Esophagus squamous epithelium (tissue), 4 donors: Measurements from ENCODE around the gene MTF2.

DNA sequence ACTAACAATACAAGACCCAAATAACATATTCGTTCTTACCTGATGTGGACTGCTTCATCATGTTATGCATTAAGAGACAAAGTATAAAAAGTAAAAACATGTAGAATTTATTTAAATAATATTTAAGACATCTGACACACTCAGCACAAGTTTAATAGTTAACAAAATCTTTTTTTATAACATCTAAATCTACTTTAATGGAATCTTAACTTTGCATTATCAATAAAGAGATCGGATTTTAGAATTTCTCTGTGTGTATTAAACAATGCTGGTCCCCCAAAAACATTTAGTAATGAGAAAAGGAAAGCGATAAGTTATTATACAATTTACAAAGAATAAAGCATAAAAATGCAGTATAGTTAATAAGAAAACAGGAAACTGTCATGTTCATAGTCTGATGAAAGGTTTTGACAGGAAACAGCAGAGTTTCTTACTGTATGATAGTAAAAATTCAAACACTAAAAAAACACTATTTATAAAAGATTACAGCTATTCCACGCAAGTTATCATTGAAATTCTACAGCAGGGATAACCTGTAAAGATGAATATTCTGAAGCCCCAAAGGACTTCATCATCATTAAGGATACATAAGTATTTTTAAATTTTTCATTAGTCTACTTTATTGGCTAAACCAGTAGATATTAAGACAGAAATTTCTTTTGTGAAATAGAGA is 49.4 kb upstream of the GFI1 start:
- PRO-cap = no peak
- RAMPAGE, long total RNA, 4 experiments = no peak in any of the 4 experiments

DNA sequence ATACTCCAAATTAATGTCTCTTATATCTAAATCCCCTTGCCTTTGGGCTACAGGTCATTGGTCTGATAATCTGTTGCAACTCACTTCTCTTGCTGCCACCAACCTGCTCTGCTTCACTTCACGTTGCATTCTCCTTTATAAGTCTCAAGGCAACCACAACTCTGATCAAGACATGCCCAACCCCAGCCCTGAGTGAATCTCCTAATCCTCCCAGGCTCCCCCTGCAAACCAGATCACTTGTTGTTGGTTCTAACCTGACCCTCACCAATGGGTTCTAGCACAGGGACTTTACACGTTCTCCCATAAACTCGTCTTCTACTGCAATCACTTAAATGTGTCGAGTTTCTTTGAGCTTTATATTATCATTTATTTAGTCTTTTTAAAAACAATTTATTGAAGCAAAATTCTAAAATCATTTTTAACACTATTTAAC is 139.1 kb downstream of the EVI5 start:
- PRO-cap = no peak
- RAMPAGE, long total RNA, 4 experiments = no peak in any of the 4 experiments

GRCh38 chr1:92671219-92672053 is 113.5 kb downstream of the EVI5 start:
- PRO-cap = no peak
- RAMPAGE, long total RNA, 4 experiments = no peak in any of the 4 experiments

- PRO-cap = bidirectional peak, plus-strand start at chr1:92785291, minus-strand start at chr1:92785312
- RAMPAGE, long total RNA, 4 experiments = no peak in any of the 4 experiments
These were observed 378 bp upstream of the EVI5 start for GRCh38 chr1:92785239-92785733.

- PRO-cap = no peak
- RAMPAGE, long total RNA, 4 experiments = no peak in any of the 4 experiments
These were observed 686 bp upstream of the EVI5 start for GRCh38 chr1:92785734-92785853.

DNA sequence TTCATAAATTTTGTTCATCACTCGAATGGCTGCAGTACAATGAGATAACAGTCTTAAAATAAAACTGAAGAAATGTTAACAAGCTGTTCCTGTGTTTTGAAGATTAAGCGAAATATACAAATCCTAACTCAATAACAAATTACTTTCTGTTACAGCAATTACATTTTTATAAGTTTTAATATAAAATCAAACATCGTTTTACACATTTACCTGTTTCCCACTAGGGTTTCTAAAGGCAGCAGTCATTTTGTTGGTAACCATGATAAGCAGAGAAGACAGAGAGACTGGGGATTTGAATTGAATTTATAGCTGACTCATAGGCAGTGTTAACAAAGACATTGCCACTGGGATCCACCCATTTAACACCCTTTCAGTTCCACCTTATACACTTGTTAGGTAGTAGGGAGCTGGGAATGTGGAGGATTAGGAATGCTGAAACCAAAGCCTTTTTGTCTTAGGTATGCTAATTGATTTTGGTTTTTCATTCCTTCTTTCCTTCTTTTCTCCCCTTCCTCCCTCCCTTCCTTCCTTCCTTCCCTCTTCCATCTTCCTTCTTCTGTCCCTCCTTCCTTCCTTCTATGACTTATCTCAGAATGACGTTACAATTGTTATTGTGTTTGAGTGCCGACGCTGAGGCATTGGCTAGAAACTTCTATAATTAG is 7.4 kb upstream of the EVI5 start:
- PRO-cap = no peak
- RAMPAGE, long total RNA, 4 experiments = no peak in any of the 4 experiments

DNA sequence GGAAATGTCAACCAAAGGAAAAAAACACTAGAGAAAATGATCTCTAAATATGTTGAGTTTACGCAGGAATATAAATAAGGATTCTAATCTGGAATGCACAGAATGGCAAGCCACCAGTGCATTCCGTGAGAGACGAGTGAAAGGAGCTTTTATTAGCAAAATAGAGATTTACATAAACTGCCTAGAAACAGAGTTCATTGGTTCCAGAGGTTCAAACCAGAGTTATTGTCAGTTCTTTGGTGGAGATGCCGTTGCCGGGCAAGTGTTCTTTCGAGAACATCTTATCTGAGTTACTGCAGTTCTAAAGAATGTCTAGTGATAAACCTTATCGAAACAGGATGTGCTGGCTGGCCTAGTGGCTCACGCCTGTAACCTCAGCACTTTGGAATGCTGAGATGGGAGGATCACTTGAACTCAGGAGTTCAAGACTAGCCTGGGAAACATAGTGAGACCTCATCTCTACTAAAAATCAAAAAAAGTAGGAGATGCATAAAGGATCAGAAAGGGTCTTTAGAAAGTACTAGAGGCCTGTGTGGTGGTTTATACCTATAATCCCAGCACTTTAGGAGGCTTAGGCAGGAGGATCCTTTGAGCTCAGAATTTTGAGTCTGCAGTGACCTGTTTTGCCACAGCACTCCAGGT is 19.9 kb upstream of the EVI5 start:
- PRO-cap = no peak
- RAMPAGE, long total RNA, 4 experiments = no peak in any of the 4 experiments

DNA sequence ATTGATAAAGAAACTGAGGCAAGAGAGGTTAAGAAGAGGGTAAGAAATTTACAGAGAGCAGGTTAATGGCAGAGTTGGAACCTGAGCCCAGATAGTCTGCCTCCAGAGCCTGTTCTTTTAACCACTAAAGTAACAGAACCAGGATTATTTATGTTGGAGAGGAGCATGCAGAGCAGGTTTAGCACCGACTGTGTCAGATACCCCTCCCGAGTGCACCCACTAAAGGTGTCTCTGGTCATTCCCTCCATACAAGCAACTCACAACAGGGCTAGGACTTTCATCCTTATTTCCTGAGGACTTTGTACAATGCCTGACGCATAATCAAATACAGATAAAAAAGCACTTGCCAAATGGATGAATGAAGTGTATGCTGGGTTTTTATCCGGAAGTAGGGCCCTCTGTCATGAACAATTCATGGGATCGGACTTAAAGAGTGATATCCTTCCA is 25.9 kb downstream of the RPL5 start:
- PRO-cap = no peak
- RAMPAGE, long total RNA, 4 experiments = no peak in any of the 4 experiments

- PRO-cap = bidirectional peak, plus-strand start at chr1:92960561, minus-strand start at chr1:92960586
- RAMPAGE, long total RNA, 4 experiments = no peak in any of the 4 experiments
These were observed 859 bp downstream of the DIPK1A start for GRCh38 chr1:92960208-92960998.

DNA sequence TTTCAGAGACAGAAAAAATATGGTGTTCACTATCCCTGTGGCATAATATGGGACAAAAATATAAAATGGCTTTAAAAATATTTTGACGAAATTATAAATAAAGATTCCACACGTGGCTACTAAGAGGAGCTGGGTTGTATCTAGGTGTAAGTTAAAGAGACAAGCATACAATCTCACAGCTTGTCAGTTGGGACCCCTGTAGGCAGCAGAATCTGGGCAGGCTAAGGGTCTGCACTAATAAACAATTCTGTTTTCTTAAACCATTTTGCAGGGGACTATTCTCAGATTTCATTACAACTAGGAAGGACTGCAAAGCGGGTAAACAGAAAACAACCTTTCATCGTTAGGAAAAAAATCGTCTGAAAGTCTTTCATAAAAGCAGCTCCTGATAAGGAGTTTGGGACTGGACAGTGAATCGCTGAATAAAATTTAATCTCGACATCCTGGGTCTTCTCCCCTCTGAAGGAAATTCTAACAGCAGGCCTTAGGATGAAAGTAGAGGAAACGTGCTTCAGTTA is 589 bp upstream of the MTF2 start:
- PRO-cap = no peak
- RAMPAGE, long total RNA, 4 experiments = no peak in any of the 4 experiments

- PRO-cap = bidirectional peak, plus-strand start at chr1:93079283, minus-strand start at chr1:93079099
- RAMPAGE, long total RNA, 4 experiments = start-site peak on the plus strand in 4 of 4 experiments, at chr1:93079224-93079341 at its widest, 36 to 171 reads per replicate
These were observed at the start of gene MTF2 for GRCh38 chr1:93079176-93080230. MTF2 (plus strand) TSS chr1:93079283.

DNA sequence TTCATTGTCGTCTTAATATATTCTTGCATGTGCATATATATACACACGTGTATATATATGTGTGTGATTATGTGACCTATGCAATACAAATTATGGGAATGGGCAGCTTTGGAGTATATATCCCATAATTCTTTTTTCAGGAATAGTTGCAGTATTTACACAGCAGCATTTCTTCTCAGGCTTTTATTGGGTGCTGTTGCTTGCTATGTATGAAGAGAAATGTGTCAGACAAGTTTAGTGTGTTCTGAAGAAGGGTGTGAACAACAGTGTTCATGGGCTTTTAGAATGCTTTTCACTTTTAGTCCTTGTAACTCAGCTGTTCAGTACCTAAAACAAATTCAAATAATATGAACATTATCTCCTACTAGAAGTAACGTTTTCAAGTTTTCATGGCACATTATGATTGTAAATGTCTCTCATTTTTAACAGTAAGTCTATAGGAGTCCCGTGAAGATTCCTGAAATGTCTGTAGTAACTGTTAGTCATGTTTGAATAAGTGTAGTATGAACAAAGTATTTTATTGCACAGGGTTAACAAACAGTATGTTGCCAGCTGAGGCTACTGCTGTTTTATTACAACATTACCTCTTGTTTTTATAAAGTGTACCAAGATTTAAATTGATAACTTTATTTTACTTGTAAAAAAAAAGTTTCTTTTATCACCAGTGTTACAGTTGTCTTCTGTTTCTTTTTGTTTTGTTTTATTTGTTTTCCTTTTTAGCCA is 42.5 kb downstream of the TMED5 start:
- PRO-cap = no peak
- RAMPAGE, long total RNA, 4 experiments = no peak in any of the 4 experiments

DNA sequence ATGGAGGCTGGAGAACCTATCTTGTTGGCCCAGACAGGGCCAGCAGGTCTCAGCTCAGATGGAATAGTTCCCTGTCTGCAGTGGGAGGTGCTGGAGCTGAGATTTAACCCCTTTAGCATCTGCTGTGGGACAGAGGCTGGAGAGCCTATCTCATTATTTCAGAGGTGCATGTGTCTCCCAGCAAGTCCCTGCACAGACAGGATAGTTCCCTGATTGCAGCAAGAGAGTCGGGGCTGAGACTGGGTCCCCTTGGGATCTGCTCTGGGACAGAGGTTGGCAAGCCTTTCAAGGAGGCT is 72.7 kb downstream of the CCDC18 start:
- PRO-cap = no peak
- RAMPAGE, long total RNA, 4 experiments = no peak in any of the 4 experiments

DNA sequence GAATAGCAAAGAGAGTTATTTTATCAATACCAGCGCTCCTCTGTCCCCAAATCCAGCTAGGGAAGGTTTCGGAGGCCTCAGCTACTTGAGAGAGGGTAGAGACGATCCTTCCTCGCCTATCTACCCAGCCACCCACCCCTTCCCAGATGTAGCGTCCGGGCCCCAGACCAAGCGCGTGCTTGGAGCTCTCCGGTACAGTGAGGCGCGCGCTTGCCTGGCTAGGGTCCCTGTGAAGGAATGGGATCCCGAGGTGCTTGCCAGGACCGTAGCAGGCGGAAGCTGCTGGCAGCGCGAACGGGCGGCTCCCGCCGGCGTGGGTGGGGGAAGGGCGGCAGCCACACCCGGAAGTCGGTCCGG is 219 bp upstream of the DR1 start:
- PRO-cap = bidirectional peak, plus-strand start outside the sequence, minus-strand start at position 231 of the sequence
- RAMPAGE, long total RNA, 4 experiments = start-site peak on the minus strand in 3 of 4 experiments, centred at positions 289 to 323 of the sequence, 11 to 32 reads per replicate

- PRO-cap = no peak
- RAMPAGE, long total RNA, 4 experiments = no peak in any of the 4 experiments
These were observed 42.7 kb downstream of the BCAR3 start for GRCh38 chr1:93638888-93639414.

GRCh38 chr1:93659773-93660477 is 21.7 kb downstream of the BCAR3 start:
- PRO-cap = no peak
- RAMPAGE, long total RNA, 4 experiments = no peak in any of the 4 experiments

DNA sequence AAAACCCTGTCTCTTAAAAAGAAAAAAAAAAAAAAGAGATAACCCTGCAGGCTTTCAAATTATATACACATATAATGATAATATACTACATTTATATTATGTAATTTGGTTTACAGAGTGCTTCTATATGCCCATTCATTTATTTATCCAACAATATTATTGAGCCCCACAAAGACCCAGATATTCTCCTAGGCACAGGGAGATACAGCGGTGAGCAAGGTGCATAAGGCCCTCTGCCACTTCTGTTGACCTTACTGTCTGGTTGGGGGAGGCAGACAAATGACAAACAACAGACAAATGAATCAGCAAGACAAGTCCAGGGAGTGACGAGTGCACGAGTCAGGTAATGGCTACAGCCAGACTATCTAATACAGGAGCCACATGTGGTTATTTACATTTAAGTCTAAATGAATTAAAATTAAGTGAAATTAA is 21.9 kb upstream of the BCAR3 start:
- PRO-cap = no peak
- RAMPAGE, long total RNA, 4 experiments = no peak in any of the 4 experiments

GRCh38 chr1:93844315-93844598 is 34.7 kb downstream of the DNTTIP2 start:
- PRO-cap = no peak
- RAMPAGE, long total RNA, 4 experiments = no peak in any of the 4 experiments

DNA sequence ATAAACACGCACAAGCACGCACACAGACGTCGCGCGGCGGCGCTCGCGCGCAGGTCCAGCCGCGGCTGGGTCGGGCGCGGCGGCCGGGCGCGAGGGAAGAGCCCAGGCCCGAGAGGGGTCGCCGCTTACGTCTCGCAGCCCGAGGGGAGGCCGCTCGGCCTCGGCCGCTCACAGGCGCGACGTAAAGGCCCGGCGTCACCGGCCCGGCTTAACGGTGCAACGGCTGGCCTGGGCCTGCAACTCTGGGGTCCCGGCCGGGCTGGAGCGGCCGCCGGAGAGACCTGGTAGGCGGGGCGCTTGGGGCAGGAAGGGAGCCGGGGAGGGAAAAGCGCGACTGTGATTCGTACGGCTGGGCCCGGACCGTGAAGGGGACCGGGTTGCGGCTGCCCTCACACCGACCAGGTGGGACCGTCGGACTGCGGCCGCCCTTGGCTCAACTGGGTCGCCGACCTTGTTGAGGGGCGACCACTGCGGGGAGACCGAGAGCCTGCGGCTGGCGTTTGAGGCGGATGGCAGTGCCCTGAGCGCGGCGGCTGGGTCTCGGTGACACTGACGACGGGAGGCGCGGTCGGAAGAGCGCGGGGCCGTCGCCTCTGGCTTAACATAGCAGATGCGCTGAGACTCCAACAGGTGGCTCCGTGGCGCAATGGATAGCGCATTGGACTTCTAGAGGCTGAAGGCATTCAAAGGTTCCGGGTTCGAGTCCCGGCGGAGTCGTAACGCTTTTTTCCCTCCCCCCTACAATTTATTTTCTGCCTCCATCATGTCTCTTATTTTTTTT is 31.9 kb downstream of the DNTTIP2 start:
- PRO-cap = bidirectional peak, plus-strand start at position 339 of the sequence, minus-strand start at position 279 of the sequence; bidirectional peak, plus-strand start outside the sequence, minus-strand start at position 548 of the sequence
- RAMPAGE, long total RNA, 4 experiments = start-site peak on the minus strand in 2 of 4 experiments, centred at positions 402 to 529 of the sequence, 7 to 8 reads per replicate

GRCh38 chr1:93871844-93872448 is 7.1 kb downstream of the DNTTIP2 start:
- PRO-cap = no peak
- RAMPAGE, long total RNA, 4 experiments = no peak in any of the 4 experiments